Measurements from ENCODE around the gene MNX1.

DNA sequence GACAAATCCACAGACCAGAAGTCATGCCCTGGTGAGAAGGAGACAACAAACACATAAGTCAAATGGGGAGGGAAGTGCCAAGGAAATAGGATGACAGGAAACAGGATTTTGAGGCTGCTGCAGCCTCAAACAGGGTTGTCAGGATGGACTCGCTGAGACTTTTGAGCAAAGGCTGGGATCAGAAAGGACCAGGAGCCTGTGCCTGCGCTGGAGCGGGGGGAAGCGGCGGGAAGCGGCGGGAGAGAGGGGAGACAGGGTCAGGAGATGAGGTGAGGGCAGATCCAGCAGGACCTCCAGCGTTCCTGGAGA lies 2.2 kb upstream of the NOM1 start:
- RAMPAGE, long total RNA = no peak
- RRBS = no CpG with 5 or more reads among the region's 8 CpGs

DNA sequence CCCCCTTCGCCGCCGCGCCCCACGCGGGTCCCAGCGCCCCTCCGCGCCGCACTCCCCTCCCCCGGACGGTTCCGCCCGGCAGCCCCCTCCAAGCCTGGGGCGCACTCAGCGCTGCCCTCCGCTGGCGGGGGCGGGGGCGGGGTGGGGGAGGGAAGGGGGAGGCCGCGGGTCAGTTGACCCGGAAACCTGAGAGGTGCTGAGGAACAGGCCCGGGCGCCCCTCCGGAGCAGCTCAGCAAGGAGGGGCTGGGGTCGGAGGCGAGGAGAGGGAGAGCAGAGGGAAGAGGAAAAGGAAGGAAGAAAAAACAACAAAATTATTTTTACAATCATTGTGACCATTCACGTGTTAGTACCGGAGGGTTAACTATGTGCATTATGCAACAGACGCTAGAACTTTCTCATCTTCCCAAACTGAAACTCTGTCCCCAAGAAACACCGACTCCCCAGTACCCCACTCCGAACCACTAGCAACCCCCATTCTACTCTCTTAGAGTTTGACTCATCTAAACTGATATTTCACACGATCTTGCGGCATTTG lies 9.9 kb downstream of the MNX1 start:
- RAMPAGE, long total RNA = no peak
- RRBS = 2% methylated on average over 12 of the region's 35 CpGs

DNA sequence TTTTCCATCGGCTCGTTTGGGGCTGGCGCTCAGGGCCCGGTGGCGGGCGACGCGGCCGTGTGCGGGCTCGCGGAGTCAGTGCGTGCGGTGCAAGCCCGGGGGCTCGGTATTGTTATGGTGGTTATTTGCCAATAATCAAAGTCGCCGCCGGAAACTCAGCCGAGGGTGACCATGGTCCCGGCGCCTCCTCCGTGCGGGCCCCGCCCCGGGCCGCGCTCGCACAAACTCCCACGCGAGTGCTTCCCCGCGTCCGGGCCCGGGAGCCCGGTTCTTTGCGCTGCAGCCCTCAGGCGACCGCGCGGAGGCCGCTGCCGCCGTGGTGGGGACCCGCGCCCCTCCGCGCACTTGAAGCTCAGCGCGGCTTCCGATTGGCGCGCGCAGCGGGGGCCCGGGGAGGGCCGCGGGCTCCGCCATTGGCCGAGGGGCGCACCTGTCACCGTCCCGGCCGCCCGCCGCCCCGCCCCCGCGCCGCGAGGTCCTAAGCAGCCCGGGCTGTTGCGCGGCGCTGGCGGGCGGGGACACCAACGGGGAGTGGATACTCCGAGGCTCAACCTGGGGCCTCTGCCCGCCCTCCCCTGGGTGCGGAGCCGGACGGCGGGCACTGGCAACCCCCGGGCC lies at the start of gene MNX1:
Gene MNX1, minus strand, starts transcription at position 321 of the 618 bp plus-strand sequence.
- RAMPAGE, long total RNA = no peak
- RRBS = 2% methylated on average over 47 of the region's 85 CpGs

GRCh38 chr7:157220487-157220861 lies 81.7 kb downstream of the UBE3C start:
- RAMPAGE, long total RNA = no peak
- RRBS = no CpG with 5 or more reads among the region's 6 CpGs

DNA sequence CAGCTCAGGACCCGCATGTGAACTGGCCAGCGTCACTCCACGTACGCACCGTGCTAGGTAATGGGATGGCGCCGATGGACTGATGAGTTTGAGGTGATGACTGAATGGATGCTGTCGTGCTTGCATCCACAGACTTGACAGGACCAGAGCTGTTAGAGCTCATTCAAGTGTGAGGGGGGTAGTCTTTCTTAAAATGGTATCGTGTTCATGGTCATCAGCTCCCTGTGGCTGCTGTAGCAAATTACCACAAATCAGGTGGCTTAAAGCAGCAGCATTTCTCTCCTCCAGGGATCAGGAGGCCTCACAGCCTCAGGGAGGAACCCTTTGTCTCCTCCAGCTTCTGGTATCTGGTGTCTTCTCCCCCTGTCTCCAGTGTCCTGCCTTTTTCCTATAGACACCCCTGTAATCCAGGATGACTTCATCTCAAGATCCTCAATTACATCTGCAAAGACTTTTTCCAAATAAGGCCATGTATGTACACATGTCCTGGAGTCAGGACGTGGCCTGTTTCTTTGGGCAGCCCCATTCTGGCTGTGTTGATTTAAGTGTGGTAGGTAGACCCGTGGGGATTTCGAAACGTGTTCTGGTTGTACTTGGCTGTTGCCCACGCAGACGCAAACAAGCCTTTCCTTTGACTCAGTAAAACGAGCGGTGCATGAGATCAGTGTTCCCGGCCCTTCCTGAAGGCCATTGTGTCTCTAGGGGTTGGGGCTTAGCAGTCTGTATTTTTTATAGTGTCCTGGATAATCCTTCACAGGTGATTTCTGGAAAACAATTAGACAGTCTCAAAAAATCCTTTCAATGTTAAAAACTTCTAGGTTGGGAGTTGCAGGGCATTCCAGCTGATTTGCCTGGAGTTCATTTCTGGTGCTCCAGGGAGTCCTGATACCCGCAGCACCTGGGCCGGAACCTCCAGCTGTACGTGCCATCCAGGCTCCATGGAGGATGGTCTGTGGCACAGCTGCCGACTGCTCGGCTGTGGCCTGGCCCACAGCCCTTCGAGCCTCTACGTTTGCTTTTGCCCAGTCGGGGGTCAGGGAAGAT lies 64.9 kb upstream of the DNAJB6 start:
- RAMPAGE, long total RNA = no peak
- RRBS = no CpG with 5 or more reads among the region's 26 CpGs

DNA sequence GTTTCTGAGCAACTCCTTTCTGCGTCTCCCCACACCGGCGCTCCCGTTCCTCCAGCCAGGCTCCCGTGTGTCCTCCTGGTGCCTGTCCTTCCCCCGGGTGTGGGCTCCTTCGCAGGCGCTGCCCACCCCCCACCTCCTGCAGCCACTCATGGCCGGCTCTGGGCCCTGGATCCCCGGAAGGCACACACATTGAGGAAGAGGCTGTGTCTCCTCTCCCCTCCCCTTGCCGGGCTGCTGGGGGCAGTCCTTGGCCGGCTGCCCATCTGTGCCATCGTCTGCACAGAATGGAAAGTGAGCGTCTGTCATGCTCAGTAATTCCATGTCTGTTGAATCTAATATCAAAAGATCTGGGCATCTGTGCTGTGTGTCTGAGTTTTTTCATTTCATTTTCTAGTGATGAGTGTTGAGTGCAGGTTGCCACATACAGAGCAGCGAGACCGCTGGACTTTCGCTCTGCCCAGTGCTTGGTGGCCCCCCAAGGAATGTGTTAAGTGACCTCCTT lies 59.6 kb upstream of the DNAJB6 start:
- RAMPAGE, long total RNA = no peak
- RRBS = 38% methylated on average over 9 of the region's 17 CpGs

- RAMPAGE, long total RNA = no peak
- RRBS = 45% methylated on average over 2 of the region's 31 CpGs
These were observed 54.4 kb upstream of the DNAJB6 start for GRCh38 chr7:157282109-157283035.

DNA sequence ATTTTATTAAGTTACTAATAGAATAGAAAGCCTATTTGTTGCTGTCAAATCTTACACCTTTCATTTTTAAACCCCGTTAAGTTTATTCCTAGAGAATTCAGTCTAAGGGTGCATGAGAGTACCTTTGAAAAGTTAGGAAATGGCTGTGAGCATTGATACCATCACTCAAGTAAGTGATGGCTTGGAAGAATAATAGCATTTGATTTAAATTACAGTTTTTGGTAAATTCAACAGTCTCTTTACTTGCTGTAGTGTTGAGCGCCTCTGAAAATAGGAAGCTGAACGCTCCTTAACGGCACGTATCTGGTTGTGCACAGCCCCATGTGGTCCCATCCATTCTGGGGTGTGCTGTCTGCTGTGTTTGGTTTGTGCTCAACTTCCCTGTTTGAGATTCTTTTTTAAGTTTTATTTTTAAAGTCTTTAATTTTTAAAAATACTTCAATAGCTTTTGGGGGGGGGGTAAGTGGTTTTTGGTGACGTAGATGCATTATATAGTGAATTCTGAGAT lies 51.4 kb downstream of the DNAJB6 start:
- RAMPAGE, long total RNA = no peak
- RRBS = no CpG with 5 or more reads among the region's 6 CpGs

- RAMPAGE, long total RNA = no peak
- RRBS = no CpG with 5 or more reads among the region's 4 CpGs
These were observed 134.8 kb downstream of the DNAJB6 start for GRCh38 chr7:157471535-157472108.

DNA sequence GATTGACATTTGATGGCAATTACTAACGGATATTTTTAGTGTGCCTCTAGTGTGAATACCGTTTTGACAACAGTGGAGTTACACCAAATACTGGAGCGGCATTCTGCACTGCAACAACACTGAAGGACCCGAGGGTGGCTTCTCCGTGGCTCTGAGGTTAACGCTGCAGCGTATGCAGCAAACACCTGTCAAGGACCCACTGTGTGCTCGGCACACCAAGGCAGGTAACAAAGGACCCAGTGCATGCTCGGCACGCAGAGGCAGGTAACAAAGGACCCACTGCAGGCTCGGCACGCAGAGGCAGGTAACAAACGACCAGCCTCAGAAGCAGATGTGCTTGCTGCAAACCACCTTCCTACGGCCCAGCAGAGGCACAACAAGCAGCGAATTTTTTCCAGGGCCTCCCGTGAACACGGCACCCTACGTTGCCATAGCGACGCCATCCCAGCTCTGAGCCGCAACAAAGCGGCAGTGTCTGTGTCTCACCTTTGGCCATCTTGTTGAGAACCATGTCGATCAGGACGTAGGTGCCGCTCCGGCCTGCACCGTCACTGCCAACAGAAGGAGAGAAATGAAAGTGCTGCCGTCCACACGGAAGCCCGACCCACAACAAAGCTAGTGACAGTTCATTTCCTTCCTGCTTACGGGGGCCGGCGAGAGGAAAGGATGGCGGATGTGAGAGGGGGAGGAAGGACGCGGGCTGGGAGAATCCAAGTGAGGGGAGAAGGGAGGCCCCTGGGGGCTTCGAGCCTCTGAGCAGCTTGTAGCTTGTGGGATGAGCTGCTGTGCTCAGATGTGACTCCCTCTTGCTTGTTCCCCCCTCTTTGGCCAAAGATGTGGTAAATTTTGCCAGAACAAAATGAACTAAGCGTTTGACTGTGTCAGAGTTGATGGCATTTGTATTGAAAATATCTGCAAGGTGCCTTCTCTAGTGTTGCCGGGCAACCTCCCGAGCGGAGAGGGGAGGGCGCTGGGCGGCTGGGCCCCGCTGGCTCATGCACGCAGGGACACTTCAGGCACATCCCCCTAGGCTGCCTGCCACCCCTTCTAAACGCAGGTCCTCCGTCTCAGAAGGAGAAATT lies 232.0 kb downstream of the DNAJB6 start:
- RAMPAGE, long total RNA = no peak
- RRBS = 0% methylated on average over 2 of the region's 47 CpGs

DNA sequence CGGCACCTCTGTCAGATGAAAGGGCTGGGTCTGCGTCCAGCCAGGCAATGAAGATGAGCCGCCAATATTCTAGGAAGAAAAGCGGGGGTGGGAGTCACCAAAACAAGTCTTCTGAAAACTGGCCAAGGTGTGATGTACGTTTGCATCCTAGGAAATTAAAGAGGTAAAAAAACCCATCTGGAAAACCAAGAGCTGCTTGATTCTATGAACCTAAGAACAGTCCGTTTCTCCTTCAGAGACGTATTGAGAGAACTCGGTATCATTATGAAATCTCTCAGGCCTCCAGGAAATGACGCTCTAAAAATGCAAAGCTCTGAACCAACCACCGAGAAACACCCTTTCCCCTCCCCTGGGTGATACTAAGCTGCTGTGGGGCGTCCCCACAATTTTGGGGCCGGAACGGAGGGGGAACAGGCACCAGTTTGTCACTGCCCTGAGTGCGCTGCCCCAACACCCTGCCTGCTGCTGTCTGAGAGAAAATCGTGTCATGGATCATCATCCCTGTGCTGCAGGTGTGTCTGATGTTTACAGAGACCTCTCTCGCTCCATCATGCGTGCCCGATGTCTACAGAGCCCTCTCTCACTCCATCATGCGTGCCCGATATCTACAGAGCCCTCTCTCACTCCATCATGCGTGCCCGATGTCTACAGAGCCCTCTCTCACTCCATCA lies 509.4 kb downstream of the DNAJB6 start:
- RAMPAGE, long total RNA = no peak
- RRBS = no CpG with 5 or more reads among the region's 22 CpGs

GRCh38 chr7:157853763-157854049 lies 516.9 kb downstream of the DNAJB6 start:
- RAMPAGE, long total RNA = no peak
- RRBS = no CpG with 5 or more reads among the region's 14 CpGs

- RAMPAGE, long total RNA = no peak
- RRBS = no CpG with 5 or more reads among the region's 27 CpGs
These were observed 517.2 kb downstream of the PTPRN2 start for GRCh38 chr7:158070112-158071101.

DNA sequence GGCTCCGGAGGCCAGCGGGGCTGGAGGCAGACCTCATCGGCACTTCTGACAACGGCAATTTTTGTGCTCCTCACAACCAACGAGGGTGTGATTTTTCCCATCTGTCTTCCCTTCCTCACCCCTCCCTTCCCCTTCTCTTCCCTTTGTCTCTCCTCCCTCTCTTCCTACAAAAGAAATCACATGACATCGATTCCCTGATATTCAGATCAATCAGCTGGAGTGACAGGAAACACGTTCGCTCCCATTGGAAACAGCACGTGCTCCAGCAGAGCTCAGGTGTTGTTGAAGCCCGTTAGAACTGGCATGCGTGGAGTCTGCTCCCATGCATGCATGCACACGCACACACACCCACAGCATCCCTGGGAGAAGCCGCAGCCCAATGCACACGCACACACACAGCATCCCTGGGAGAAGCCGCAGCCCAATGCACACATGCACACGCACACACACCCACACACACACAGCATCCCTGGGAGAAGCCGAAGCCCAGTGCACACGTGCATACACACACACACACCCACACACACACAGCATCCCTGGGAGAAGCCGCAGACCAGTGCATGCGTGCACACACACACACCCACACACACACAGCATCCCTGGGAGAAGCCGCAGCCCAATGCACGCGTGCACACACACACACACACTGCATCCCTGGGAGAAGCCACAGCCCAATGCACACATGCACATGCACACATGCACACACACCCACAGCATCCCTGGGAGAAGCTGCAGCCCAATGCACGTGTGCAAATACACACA lies 222.2 kb downstream of the PTPRN2 start:
- RAMPAGE, long total RNA = no peak
- RRBS = no CpG with 5 or more reads among the region's 24 CpGs

DNA sequence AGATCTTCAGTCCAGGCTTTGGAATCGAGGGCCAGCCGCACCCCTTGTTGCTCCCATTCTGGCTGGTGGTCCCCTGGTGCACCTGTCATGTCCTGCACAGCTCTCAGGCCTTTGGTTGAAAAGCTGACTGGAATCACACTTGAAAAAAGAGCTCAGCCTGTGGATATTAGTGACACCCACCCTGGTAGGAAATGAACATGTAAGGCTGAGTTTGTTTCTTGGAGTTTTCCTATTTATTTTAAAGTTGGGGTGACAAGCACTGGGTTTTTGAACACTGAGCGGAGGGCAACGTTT lies 166.6 kb downstream of the PTPRN2 start:
- RAMPAGE, long total RNA = no peak
- RRBS = no CpG with 5 or more reads among the region's 4 CpGs

DNA sequence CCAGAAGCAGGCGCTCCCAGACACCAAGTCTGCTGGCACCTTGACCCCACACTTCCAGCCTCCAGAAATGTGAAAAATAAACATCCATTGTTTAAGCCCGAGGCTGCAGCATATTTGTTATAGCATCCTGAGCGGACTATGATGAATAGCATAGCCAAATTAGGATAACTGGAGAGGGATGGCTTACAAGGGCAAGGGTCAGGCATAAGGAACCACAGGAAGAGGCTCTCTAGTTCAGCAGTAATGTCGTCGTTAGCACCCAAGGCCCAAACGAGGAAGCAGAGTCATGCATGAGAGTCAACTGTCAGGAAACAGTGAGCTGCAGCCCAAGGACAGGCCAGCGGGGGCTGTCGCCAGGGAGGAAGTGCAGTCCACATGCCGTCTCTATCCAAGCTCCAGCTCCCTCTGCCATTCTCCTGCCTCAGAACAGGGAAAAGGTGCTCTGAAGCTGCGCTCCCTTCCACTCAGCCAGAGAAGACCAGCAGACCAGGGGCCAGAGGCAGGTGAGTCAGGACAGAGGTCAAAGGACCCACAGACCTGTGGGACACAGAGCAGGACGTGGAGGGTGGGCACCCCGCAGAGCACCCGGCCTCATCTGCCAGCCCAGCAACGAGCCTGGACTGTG lies 50.4 kb downstream of the PTPRN2 start:
- RAMPAGE, long total RNA = no peak
- RRBS = no CpG with 5 or more reads among the region's 14 CpGs

GRCh38 chr7:158590673-158590817 lies 2.9 kb upstream of the PTPRN2 start:
- RAMPAGE, long total RNA = no peak
- RRBS = no CpG with 5 or more reads among the region's 7 CpGs

DNA sequence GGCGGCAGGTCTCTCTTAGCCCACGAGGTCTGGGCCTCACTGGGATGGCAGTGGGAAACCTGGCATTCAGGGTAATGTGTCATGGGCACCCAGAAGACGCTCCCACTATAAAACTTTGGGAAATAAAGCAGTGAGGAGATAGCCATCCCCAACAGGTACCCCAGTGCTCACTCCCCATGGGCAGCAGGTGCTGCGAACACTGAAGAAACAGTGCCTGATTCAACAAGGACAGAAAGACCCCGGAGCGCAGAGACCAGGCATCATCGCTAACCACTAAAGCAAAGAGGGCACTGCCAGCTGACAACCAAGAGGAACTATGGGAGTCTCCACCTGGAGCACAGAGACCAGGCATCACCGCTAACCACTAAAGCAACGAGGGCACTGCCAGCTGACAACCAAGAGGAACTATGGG lies 14.5 kb upstream of the PTPRN2 start:
- RAMPAGE, long total RNA = no peak
- RRBS = 98% methylated on average over 3 of the region's 9 CpGs

GRCh38 chr7:158759618-158760474 lies 55.2 kb upstream of the NCAPG2 start:
- RAMPAGE, long total RNA = no peak
- RRBS = no CpG with 5 or more reads among the region's 15 CpGs

GRCh38 chr7:158762935-158763244 lies 58.3 kb upstream of the NCAPG2 start:
- RAMPAGE, long total RNA = no peak

All from epithelial cell of proximal tubule (primary cell).